NALM6 (cell line): Measurements from ENCODE around the genes TBCCD1 and FETUB.

GRCh38 chr3:185439105-185439629 is 59.7 kb downstream of the TMEM41A start:
- PRO-cap = no peak

GRCh38 chr3:185558901-185559387 is 6.6 kb upstream of the LIPH start:
- PRO-cap = no peak

DNA sequence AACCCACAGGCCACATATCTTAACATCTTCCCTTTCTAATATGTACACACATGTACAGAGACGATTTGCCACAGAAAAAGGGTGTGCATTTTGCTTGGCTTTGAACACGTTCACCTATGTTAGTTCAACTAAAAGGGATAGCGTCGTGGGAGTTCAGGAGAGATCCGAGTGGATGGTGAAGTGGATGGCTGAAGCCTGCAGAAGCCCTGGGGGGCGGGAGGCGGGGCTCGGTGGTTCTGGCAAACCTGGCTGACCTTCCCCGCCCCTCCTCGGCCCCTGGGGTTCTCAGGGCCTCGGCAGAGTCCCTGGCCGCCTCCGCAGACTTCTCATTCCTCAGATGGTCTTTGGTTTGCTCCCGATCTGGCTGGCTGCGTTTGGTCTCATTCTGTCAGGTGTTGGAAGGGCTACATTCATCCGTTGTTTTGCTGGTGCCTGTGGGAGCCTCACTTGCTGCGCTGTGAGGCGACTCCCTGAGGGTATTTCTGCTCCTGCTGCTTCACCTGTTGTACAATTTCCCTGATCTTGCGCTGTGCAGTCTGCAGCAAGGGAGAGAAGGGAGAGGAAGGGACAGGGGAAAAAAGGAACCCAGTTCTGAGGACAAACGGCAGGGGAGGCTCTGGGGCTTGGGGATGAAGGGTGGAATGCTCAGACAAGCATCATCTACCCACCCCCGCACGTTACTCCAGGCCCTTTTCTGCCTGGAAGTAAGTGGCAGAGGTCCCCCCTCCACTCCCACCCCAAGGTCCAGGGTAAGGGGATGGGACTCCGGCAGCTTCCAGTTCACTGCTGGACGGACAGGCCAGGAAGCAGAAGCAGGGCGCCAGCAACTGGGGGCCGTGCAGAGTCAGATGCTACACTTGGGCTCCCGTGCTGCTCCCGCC is 59.2 kb downstream of the SENP2 start:
- PRO-cap = no peak

DNA sequence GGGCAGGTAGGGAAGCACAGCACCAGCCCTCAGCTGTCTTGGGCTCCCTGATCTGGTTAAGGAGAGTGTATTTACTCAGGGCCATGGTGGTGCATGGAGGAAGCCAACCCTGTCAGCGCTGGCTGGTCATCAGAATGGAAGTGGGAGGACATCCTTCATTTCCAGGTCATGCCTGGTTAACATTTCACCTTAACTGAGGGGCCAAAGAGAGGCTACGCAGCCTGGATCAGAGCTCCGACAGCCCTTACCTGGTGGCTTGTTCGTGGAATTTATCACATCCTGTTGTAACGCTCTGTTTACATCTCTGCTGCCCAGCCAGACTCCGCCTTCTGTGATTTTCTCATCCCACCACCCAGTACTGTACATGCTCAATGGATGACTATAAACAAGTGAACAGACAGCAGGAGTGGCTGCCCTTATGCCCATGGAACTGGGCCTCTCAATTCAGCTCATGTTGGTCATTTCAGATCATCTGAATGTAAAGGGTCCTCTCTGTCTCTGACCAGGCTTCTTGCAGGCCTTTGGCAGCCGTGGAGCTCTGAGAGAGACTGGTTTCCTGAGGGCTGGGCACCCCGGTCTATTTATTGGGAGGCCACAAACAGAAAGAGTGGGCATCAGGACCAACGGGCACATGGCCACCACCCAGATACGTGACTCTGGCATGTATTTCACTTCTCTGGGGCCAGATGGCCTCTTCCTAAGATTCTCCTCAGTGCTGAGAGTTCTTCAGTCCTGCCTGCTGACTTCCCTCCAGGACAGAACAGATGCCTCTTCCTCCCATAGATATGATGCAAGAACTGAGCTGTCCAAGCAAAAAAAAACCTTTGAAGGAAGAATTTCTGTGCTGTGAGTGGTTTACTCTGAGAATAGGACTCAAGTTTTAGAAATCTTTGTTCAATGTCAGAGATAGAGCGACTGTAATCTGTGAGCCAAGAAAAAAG is 108.0 kb downstream of the IGF2BP2 start:
- PRO-cap = no peak

DNA sequence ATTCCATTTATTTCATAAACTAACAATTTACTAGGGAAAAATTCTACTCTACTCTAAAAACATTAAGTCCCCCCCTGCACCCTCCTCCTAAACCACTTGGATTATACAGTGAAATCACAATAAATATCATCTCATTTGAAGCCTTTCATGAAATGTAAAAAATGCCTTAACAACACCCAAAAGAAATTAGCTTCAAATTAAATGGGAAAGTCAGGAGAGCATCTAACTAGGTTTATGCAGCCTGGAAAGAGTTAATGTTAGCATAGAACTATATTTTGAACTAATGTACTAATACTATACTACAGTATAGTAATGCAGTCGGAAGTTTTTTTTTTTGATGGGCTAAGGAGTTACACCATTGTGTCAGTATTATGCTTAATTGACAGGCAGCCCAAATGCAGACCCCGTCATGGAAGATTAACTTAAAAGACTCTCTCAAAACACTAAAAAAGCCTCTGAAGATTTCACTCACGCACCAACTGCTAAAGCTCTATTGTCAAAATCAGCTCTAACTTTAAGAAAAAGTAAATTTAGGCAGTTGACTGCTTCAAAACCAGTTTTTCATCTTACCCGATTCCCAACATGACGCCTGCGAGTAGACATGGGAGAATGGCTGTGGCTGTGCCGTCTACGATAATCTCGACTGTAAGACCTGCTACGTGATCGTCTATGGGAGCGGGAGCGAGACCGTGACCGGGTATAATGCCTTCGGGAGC is 12.8 kb downstream of the TRA2B start:
- PRO-cap = no peak

DNA sequence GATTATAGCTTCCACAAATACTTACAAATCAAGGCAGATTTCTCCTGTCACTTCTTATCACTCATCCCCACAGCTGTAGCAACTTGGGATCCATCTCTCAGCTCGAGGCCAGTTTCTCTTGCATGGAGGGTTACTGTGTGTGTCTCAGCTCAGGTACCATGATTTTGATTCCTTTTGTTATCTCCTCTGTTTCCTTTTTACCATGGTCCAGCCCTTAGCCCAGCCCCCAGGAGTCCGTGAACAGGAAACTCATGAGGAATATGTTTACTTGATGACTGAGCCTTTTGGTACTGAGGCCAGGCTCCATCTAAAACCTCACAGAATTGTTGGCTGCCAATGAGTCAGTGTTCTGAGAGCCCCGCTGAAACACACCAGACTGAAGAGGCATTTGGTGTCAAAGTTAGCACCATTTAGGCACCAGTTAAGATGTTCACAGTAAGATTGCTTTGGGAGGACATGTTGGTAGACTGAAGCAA is 80.9 kb downstream of the DGKG start:
- PRO-cap = no peak

- PRO-cap = no peak
Observed at GRCh38 chr3:186383023-186383571, 21.1 kb upstream of the DGKG start.

DNA sequence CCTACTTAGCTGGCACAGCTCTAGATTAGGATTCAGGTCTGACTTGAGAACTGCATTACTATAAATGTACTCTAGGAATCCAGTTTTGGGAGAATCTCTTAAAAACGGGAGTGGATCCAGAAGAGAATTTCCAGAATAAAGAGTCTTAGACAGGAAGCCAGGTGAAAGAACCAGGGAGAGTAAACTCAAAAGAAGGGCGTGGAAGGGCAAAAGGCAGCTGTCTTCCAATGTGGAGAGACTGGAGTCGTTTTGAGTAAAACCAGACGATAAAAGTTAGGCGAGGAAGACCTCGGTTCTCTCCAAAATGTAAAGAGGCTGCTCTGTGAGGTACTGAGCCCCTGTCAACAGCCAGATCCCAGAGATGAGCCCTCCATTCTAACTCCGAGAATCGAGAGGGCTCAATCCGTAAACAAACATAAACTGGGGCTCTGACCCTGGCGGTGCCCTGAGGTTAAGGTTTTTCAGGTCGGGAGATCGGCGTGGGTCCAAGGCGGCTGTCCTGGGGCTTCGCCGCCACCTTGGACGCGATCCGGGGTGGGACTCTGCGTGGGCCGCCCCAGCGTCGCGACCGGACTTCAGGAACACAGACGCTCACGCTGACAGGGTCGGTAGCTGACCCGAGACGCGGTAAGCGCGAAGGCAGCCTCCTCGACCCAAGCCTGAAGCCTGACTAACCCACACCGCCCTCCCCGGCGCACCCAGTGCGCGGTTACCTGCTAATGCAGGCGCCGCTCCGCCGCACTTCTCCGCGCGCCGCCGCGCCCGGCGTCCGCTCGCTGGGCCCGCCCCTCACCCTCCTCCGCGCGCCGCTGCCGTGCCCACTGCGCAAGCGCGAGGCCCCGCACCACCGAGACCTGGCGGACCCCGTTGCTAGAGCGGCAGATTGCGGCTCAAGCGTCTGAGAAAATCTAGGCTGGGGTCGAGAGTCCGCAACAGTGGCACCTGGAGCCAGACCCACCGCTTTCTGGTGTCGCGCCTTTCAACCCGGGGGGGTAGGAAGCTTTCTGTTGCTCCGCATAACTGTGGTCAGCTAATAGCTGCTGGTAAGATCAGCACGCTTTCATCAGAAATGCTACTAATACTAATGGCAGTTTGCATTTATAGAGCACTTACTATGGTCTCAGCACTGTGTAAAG is at the start of gene TBCCD1:
TBCCD1 (minus strand) TSS at position 786 of the 1,136 bp plus-strand sequence.
- PRO-cap = unidirectional peak, plus-strand start at position 373 of the sequence; unidirectional peak, plus-strand start at position 454 of the sequence; bidirectional peak, plus-strand start at position 901 of the sequence, minus-strand start at position 672 of the sequence

DNA sequence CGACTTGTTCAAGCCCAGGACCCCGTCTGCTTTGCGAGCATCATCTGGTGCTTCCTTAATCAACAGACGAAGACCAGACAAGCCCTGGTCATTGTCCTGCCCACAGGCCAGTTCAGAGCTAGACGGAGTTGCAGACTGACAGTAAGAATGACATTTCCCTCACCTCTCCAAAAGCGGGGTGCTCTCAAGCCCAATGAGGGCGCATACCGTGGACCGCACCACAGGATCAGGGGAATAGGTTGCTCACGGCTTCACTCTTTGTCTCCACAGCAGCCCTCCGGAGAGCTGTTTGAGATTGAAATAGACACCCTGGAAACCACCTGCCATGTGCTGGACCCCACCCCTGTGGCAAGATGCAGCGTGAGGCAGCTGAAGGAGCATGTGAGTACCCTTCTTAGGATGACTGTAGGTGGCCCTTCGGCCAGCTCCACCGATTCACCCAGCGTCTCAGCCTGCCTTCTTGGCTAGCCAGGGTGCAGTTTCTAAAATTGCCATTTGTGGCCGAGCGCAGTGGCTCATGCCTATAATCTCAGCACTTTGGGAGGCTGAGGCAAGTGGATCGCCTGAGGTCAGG is 2.6 kb downstream of the AHSG start:
- PRO-cap = no peak

GRCh38 chr3:186620491-186621455 is 7.9 kb downstream of the AHSG start:
- PRO-cap = no peak

GRCh38 chr3:186640237-186641069 is at the start of gene FETUB:
TSS of gene FETUB (plus strand) at chr3:186640399.
- PRO-cap = no peak

GRCh38 chr3:186745971-186746385 is 28.8 kb downstream of the KNG1 start:
- PRO-cap = no peak

- PRO-cap = unidirectional peak, plus-strand start at chr3:186790665
Observed at GRCh38 chr3:186789869-186790807, 6.8 kb downstream of the EIF4A2 start.

- PRO-cap = unidirectional peak, plus-strand start at chr3:186827195
Observed at GRCh38 chr3:186826558-186827374, 15.7 kb upstream of the ADIPOQ start.

- PRO-cap = no peak
Observed at GRCh38 chr3:186844353-186844562, 1.7 kb downstream of the ADIPOQ start.

DNA sequence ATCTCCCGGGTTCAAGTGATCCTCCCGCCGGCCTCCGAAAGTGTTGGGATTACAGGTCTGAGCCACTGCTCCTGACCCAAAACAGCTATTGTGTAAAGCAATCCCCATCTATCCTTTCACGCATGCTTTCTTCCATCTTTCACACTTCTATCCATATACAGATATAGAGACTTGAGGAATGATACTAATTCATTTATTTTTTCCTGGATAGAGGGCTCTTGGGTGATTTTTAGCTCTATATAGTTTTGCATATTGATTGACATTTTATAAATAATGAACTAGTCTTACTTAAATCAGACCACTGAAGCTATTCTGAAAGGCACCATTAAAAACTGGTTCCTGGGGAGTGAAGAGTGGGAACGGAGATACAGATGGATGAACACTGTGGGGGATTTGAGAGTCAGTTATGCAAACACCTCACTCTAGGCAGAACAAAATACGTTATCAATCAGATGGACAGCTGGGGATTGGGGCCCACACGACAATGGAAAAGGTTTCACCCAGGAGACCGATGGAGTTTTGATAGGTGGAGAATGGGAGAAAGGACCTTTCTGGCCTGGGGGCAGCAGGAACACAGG is 16.2 kb downstream of the ST6GAL1 start:
- PRO-cap = bidirectional peak, plus-strand start at position 451 of the sequence, minus-strand start at position 334 of the sequence

- PRO-cap = no peak
Observed at GRCh38 chr3:186960353-186960984, 30.1 kb downstream of the ST6GAL1 start.

DNA sequence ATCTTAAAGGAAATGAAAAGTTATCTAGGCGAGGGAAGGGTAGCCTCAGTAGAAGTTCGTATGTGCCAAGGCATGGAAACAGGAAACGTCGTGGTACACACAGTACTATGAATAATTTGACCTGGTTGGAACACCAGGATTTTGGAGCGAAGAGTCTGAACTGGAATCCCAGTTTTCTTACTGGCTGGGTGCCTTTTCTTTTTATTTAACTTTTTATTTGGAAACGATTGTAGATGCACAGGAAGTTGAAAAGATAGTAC is 39.4 kb downstream of the ST6GAL1 start:
- PRO-cap = no peak

DNA sequence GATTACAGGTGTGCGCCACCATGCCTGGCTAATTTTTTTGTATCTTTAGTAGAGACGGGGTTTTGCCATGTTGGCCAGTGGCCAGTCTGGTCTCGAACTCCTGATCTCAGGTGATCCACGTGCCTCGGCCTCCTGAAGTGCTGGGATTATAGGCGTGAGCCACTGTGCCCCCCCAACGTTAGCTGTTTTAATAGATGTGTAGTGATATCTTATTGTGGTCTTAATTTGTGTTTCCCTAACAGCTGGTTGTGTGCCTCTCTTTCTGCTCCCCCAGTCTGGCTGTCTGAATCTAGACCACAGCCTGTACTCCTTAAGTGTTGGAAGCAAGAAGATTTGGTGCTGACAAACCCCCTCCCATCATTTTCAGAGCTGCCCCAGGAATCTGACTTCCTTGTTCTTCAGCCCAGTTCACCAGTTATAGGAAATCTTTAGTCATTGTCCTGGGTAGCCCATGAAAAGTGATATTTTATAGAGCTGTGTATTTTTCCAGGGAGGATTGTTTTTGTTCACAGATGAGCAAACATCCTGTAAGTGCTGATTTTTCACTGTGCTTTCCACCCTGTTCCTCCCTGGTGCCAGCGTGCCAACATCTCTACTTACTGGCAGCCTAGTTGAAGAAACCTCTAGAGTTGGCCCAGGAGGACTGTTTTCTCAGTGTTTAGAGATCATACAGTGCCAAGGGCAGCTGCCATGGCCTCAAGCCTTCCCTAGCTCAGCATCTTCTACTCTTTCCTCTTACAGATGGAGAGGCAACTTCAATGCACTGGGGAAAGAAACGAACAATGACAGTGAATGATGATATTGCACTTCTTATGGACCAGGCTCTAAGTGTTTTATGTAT is 41.1 kb downstream of the ST6GAL1 start:
- PRO-cap = no peak

DNA sequence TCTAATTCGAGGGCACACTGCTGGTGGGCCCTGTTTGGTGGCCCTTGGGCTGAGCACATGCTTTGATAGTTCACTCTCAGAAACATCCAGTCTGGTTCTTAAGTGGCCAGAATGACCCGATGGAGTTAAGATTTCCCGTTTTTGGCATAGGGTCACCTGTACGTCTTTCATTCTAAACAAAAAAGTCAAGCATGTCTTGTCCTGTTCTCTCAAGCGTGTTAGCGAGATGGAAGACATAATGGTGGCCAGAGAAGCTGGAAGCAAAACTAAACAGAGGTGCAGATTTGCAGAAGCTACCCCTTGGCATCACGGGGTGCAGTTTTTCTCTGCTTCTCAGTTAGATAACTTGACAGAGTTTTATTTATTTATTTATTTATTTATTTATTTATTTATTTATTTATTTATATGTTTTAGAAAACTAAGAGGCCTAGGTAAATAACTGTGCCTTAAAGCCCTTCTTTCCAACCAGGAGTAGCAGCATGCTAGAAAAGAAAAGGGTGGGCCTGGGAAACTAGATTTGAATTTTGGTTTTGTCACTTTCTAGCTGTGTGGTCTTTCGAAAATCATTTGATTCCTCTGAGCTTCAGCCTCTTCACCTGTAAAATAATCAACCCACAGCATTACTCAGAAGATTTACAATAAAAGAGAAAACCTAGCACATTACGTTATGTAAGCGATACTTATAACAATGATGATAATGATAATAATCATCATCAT is 63.0 kb downstream of the ST6GAL1 start:
- PRO-cap = no peak